ENCODE measurements around a stretch of chr5.

- PRO-cap, result unidirectional peak, minus-strand start at chr5:181188929
Measured at GRCh38 chr5:181188775-181189542, 16.0 kb downstream of the TRIM7 start.